Subcutaneous adipose tissue (tissue), 3 donors: ENCODE measurements around the gene PLCB3.

DNA sequence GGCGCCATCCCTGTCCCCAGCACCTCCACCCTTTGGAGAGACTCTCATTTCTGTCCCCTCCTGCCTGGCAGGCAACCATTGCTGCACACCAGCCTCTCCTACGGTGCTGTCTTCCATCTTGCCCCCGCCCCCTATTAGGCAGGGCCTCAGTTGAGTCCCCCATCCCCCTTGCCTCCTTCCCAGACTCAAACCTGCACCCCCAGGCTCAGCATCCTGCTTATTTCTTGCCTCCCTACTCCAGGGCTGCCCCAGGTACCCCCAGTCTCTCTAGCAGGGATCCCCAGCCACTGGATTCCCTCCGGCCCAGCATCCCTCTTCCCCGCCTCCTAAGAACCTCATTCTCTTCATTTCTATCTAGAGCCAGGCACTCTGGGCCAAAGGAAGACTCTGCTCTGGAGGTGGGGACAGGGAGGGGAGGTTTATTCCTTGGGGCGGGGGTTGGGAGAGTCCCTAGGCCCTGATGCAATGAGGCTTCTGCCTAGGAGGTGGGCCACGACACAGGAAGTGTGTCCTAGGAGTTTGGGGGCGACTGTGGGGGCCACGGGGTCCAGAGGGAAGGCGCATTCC is 1.8 kb upstream of the RCOR2 start:
- PRO-cap, result no peak
- RAMPAGE, long total RNA, 3 experiments, result no peak in any of the 3 experiments

DNA sequence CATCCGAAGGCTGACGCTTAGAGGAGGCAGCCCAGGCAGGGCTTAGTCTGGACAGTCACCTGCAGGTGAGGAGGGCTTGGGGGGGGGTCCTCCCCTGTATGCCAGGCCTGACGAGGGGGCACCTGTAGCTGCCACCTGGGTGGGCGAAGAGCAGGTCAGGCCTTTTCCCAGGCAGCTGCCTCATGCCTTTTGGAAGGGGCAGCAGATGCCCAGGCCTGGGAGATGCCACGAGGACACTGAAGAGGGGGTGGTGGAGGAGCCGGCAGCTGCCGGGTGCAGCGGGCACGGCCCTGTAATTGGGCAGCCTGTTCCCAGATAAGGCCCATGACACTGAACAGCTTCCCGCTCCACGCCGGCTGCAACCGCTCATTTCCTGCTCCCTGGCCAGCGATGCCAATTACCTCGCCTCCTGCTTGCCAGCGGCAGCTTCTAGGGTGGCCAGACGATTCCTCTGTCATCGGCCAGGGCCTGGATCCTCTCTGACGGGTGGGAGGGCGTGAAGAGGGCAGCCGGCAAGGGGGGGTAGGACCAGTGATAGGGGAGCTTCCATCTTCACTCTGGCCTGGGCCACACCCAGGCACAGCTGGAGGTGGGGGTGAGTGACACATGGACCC is 22.7 kb downstream of the FLRT1 start:
- PRO-cap, result no peak
- RAMPAGE, long total RNA, 3 experiments, result no peak in any of the 3 experiments

DNA sequence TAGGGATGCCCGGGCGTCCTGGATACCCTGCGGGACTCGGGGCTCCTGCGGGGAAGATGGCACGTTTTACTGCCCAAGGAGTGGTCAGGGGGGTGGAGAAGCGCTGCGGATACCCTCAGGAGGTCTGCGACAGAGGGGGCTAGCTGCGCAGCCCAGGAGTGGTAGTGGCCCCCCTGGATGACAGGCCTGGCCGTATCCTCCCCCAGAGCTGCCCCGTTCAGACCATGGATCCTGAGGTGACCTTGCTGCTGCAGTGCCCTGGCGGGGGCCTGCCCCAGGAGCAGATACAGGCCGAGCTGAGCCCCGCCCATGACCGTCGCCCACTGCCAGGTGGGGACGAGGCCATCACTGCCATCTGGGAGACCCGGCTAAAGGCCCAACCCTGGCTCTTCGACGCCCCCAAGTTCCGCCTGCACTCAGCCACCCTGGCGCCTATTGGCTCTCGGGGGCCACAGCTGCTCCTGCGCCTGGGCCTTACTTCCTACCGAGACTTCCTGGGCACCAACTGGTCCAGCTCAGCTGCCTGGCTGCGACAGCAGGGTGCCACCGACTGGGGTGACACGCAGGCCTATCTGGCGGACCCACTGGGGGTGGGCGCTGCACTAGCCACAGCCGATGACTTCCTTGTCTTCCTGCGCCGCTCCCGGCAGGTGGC is 482 bp downstream of the NUDT22 start:
- PRO-cap, result no peak
- RAMPAGE, long total RNA, 3 experiments, result no peak in any of the 3 experiments

- PRO-cap, result bidirectional peak, plus-strand start at chr11:64251530, minus-strand start at chr11:64251411; unidirectional peak, plus-strand start at chr11:64251737
- RAMPAGE, long total RNA, 3 experiments, result no peak in any of the 3 experiments
Observed at GRCh38 chr11:64251248-64252121, at the start of gene PLCB3. TSS of gene PLCB3 (plus strand) at chr11:64251530.

- PRO-cap, result no peak
- RAMPAGE, long total RNA, 3 experiments, result start-site peak on the plus strand in 1 of 3 experiments, at chr11:64265349-64265426 at its widest, 21 reads per replicate
Observed at GRCh38 chr11:64265042-64265630, 13.8 kb downstream of the PLCB3 start.

DNA sequence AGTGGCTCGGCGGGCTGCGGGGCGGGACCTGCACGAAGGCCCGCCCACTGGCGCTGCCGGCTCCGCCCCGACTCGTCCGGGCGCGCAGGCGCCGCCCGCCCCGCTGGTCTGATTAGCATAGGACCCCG is 111 bp upstream of the ESRRA start:
- PRO-cap, result no peak
- RAMPAGE, long total RNA, 3 experiments, result no peak in any of the 3 experiments

DNA sequence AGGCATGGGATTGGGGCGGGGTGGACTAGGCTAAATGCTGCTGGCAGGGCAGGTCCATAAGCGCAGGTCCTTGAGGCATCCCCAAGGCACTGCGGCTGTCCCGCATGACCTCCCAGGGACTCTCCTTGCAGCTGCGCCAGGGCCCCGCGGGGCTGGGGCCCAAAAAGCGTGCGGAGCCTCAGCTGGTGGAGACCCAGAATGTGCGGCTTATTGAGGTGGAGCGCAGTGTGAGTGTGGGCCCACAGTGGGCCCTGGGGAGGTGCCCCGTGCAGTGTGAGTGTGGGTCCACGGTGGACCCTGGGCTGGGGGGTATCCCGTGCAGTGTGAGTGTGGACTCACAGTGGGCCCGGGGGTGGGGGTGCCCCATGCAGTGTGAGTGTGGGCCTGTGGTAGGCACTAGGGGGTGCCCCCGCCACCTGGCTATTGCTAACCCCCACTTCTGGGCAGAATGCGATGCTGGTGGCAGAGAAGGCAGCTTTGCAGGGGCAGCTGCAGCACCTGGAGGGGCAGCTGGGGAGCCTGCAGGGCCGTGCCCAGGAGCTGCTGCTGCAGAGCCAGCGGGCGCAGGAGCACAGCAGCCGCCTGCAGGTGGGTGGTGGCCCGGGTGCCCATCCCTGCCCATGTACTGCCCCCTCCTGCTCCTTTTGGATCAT is 7.8 kb upstream of the RPS6KA4 start:
- PRO-cap, result no peak
- RAMPAGE, long total RNA, 3 experiments, result no peak in any of the 3 experiments

DNA sequence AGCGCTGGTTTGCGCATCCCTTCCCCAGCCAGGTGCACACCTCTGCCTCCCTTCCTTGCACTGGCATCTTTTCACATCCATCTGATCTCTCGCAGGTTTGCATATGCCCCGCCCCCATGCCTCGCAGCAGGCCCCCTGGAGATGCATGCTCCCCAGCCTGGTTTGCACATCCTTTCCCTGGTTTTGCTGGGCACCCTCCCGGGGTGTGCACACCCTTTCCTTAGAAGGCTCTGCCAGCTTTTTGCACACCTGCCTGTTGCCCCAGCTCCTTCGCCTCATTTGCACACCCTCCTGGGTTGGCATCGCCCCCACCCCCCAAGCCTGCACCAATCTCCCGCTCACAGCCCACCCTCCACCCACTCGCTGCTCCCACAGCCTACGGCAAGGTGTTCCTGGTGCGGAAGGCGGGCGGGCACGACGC is 836 bp downstream of the RPS6KA4 start:
- PRO-cap, result no peak
- RAMPAGE, long total RNA, 3 experiments, result no peak in any of the 3 experiments

DNA sequence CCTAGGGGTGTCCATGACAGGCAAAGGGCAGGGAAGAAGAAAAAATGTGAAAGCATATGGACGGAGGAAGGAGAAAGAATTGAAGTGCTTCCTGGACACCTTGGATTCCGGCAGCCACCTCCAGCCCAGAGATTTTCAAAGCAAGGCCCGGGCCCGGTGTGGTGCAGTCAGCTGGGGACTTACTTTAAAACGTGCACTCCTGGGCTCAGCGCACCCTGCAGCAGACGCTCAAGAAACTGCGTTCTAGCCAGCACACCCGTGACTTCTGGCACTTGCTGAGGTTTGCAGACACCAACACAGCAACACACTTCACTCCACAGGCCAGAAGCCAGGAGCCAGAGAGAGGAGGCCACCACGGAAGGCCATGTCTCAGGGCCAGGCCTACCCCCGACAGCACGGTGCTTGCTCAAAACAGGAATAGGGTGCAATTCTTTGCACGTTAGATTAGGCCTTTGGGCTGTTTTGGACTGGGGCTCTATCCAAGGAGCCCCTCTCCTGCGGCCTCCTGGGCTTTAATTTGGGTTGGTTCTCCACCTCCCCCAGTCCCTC is 1.9 kb upstream of the SLC22A11 start:
- PRO-cap, result unidirectional peak, plus-strand start at position 324 of the sequence
- RAMPAGE, long total RNA, 3 experiments, result no peak in any of the 3 experiments

- PRO-cap, result bidirectional peak, plus-strand start at chr11:64743125, minus-strand start at chr11:64742939; bidirectional peak, plus-strand start at chr11:64743614, minus-strand start at chr11:64743425; bidirectional peak, plus-strand start at chr11:64743851, minus-strand start at chr11:64743674
- RAMPAGE, long total RNA, 3 experiments, result start-site peak on the minus strand in 1 of 3 experiments, at chr11:64742873-64743002 at its widest, 11 reads per replicate
Observed at GRCh38 chr11:64742711-64743736, 918 bp downstream of the RASGRP2 start.

DNA sequence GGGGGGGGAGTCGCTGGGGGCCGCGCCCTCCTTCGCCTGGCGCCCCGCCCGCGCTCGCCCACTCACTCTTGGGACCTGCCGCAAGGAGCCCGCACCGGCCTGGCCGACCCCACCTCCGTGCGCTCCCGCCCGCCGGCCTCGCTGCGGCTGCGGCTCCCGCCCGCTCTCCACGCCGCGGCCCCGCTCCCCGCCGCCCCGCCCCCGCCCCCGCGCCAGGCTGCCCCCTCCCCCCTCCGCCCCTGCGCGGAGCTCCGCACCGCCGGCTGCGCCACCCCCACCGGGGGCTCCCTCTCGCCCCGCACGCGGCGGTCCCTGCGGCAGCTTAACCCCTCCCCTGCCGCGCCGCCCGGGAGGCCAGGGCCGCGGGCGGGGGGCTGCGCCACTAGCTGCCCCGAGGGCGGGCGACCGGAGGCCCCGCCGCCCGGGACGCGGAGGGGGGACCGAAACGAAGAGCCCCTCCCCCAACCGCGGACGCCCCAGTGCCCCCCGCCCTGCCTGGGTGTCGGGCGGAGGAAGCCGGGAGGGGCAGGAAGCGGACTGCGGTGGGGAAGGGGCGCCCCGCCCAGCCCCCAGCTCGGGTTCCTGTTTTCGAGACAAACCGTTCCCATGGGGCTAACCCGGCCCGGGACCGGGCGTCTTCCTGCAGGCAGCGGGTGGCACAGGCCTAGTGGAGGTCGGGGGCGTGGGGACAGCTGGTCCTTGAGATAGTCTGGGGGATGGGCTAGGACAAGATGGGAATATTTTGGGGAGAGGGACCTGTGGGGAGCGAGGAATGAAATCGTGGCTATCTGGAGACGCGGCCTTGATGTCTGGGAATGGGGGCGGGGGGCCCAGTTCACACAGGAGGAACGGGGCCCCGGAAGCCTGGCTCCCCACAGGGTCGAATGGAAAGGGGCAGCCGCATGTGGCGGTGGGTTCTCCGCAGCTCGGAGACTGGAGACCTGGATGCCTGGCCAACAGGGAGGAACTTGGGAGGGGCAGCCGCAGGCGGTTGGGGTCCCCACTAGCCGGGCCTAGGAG is 1.0 kb upstream of the RASGRP2 start:
- PRO-cap, result unidirectional peak, plus-strand start at position 65 of the sequence; bidirectional peak, plus-strand start at position 277 of the sequence, minus-strand start at position 167 of the sequence; bidirectional peak, plus-strand start at position 667 of the sequence, minus-strand start at position 430 of the sequence
- RAMPAGE, long total RNA, 3 experiments, result no peak in any of the 3 experiments

- PRO-cap, result no peak
- RAMPAGE, long total RNA, 3 experiments, result no peak in any of the 3 experiments
Observed at GRCh38 chr11:64823467-64824678, 13.5 kb upstream of the MEN1 start.

DNA sequence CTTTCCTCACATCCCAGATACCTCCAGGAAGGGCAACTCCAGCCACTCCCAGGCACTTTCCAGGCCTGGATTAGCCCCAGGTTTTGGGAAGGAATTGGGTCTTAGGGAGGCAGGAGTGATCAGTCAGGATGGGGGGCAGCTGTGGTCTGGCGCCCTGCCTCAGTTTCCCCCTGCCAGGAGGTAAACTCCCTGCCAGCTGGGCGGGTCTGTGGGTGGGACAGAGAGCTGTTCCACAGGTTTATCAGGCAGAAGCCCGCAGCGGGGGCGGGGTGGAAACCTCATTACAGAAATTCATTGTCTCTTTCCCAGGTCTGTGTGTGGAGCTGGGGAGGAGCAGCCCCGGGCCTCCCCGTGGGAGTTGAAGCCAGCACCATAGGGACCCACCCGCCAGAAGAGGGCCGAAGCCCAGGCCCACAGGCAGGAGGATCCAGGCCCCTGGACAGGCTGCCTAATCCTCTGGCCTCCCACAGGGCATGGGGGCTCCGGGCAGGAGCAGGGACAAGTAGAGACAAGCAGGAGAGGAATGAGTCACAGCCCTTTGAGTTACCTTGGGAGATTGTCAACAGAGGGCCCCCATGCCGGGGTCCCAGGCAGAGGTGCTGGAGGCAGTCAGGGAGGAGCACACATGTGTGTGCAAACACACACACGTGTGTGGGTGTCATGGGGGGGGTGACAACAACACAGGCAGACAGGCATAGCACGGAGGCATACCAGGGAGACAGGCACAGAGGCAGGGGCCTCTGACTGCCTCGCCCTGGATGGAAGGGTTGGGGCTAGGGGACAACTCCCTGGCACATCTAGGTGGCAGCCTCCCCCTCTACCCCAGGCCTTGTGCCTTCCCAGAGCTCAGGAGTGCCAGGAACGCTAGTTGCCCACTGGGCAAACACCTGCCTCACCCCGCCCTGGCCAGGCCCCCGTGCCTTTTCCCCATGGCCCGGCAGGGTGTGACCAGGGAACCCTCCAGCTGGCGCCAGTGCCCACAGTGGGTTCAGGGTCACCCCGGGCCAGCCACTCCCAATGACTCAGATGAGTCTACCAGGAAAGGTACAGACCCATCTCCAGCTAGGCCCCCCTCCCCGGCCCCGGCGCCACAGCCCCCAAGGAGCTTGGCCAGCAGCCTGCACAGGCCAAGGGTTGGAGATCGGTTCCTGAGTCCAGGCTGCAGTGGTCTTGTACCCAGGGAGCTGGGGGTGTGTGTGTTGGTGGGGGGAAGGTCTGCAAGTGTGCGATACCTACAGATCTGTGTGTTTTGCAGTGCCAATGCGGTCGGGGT is 1.3 kb downstream of the CDC42BPG start:
- PRO-cap, result no peak
- RAMPAGE, long total RNA, 3 experiments, result no peak in any of the 3 experiments

DNA sequence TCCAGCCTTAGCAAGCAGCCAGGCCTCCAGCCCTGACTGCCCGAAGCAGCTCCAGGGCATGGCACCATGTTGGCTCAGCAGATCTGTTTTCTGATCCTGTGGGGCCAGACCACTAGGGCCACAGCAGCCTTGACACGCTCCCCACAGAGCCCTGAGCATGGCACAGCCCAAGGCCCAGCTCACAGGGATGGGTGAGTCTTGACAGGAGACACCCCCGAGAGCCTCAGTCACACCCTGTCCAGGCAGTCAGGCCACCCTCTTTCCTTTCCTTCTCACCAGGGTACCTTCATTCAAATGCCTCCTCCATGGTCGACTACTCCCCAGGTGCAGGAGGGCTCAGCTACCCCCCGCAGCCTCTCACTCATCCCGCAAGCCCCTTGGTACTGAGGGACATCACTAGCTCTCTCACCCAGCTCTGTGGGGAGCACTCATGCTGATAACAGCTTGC is 3.8 kb upstream of the CDC42BPG start:
- PRO-cap, result no peak
- RAMPAGE, long total RNA, 3 experiments, result no peak in any of the 3 experiments

DNA sequence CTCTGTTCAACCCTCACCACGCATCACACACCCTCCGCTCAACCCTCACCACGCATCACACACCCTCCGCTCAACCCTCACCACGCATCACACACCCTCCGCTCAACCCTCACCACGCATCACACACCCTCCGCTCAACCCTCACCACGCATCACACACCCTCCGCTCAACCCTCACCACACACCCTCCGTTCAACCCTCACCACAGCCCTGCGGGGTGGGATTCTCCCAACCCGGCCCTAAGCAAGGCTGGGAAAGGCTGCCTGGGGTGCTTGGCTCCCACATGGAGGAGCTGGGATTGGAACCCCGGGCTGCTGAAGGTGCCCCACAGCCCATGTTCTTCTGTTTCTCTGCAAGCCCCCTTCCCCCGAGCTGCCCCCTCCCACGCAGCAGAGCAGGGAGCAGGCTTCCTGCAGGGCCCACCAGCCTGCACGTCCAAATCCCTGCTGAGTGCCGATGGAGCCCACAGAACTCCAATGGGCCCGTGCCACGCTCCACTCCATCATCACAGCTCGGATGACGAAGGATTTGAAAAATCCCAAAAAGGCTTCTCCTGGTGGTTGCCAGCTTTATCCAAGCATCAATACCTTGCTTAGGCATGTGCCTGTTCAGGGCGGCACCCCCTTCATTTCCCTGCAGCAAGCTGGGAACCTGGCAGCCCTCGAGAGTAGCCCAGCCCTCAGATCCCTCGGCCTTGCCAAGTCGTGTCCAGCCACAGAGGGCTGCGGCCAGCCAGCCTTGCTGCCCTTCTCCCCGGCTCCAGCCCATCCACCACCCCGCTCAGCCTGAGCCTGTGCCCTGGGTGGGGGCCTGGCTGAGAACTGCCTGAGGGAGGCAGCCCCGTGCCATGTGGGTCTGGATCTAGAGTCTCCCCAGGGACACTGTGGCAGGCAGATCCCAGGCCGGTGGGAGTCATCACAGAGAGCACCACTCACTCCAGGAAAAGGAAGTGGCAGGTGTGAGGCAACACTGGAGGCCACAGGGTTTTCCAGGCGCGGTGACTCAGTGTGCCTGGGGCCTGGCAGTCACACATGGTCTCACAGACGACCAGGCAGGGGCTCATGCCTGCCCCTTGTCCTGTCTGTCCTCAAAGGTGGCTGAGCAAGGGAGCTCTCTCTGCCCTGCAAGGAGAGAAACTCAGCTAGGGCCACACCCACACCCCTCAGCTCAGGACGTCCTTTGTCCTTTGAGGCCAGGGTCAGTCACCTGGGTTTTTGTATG is 11.8 kb upstream of the CDC42BPG start:
- PRO-cap, result bidirectional peak, plus-strand start at position 1,039 of the sequence, minus-strand start at position 822 of the sequence
- RAMPAGE, long total RNA, 3 experiments, result no peak in any of the 3 experiments

DNA sequence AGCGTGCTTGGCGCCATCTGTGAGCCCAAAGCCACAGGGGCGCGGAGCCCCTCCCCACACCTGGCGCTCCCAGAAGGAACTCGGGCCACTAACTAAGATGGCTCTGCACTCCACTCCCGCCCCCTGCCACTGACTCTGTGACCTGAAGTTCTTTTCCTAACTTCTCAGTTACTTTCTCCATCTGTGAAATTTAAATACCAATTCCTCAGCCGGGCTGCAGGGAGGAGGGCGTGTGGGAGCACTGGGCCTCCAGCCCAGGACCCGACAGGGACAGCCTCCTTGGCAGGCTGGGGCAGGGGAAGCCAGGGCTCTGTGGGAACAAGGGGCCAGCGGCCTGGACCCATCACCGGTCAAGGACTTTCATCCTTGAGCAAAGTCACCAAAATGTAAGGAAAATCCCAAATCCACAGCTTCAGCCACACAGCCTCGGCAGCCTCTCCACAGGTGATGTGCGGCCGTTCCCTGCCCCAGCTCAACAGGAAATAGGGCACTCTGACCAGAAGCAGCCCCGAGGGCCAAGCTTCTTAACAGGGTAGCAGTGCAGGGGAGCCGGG is 14.7 kb downstream of the EHD1 start:
- PRO-cap, result bidirectional peak, plus-strand start at position 200 of the sequence, minus-strand start at position 131 of the sequence
- RAMPAGE, long total RNA, 3 experiments, result no peak in any of the 3 experiments

DNA sequence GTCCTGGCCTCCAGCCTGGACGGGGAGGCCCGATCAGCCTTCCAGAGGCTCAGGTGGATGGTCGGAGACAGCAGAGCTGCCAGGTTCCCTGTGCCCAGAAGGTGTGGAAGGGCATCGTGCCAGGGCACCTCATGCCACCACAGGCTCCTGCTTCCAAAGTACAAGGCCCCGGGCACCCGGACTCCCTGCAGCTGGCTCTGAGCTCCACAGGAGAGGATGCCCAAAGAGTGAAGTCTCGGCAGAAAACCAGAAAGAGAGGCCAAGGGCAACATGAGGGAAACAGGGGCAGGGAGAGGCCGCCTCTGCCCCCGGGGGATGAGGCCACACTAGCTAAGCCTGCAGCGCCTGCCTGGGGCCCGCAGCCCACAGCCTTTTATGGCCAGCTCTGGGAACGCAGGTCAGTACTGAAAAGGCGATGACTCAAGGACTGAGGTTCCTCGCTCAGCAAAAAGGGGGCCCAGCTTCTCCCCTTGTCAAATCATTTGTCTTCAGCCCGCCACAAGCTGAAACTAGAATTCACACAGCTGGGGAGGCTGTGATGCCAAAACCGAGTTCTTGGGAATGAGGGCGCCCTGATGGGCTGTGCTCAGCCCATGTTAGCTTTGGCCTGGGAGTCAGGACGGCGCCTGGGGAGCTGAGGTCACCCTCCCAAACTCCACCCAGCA is 14.1 kb downstream of the EHD1 start:
- PRO-cap, result bidirectional peak, plus-strand start at position 550 of the sequence, minus-strand start at position 218 of the sequence
- RAMPAGE, long total RNA, 3 experiments, result no peak in any of the 3 experiments

GRCh38 chr11:64879584-64880212 is 1.3 kb upstream of the EHD1 start:
- PRO-cap, result no peak
- RAMPAGE, long total RNA, 3 experiments, result no peak in any of the 3 experiments

DNA sequence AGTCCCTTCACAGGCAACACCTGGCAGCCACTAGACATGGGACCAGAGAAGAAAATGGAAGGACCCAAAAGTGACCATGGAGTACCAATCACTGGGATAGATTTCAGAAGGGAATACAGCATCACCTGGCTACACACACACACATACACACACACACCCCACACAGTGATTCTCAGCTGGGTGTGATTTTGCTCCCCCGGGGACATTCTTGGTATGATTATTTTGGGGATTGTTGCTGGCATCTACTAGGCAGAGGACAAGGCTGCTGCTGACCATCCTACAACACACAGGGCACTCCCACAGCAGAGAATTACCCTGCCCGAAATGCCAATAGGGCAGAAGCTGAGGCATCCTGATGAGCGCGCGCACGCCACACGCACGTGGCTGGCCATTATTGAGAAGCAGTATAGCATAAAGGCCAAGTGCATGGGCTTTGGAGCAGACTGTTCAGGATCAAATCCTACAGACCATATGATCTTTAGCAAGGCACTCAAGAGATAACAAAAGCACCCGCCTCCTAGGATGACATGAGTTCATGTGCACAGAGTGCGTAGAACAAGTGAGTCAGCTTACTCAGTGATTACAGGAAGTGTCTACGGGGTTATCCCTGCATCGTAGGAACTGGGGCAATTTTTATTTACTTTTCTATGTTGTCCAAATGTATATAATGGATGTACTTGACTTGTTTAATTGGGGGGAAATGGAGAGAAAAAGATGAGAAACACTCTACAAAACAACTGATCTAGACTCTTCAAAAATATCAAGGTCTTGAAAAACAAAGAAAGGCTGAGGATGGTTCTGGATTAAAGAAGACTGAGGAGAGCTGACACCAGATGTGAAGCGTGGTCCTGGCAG is 7.1 kb upstream of the EHD1 start:
- PRO-cap, result bidirectional peak, plus-strand start at position 578 of the sequence, minus-strand start at position 473 of the sequence
- RAMPAGE, long total RNA, 3 experiments, result no peak in any of the 3 experiments

DNA sequence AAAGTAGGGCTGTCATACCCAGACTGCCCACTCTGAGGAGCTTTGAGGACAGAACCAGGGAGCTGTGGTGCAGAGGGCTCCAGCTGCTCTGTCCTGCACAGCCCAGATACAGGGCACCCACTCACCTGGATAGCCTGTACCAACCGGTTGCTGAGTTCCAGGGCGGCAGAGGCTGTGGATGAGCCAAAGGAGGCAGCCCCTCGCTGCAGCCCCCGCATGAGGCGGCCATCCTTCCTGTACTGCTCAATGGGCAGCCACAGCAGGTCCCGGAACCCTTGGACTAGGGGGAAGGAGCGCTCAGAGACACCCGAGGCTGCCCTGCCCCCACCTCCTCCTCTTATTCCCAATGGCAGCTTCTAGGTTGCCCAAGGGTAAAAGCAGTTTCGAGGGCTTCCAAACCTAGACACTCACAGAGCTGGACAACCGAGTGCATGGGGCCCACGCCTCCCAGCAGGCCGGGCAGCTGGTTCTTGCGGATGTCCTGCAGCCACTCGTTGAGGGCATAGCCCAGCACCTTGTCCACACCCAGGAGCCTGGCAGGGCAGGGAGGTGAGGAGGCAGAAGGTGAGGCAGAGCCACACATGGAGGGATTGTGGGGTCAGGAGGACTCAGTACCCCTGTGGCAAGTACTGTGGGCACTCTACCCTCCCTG is 18.0 kb upstream of the EHD1 start:
- PRO-cap, result no peak
- RAMPAGE, long total RNA, 3 experiments, result no peak in any of the 3 experiments